Choroid plexus epithelial cell (primary cell): ENCODE measurements around the genes ODAD1, SYNGR4, DHDH, ENSG00000268655 and TRPM4.

- RRBS, result no CpG with 5 or more reads among the region's 32 CpGs
These were observed 9.1 kb downstream of the NOP53 start for GRCh38 chr19:47754340-47754953.

DNA sequence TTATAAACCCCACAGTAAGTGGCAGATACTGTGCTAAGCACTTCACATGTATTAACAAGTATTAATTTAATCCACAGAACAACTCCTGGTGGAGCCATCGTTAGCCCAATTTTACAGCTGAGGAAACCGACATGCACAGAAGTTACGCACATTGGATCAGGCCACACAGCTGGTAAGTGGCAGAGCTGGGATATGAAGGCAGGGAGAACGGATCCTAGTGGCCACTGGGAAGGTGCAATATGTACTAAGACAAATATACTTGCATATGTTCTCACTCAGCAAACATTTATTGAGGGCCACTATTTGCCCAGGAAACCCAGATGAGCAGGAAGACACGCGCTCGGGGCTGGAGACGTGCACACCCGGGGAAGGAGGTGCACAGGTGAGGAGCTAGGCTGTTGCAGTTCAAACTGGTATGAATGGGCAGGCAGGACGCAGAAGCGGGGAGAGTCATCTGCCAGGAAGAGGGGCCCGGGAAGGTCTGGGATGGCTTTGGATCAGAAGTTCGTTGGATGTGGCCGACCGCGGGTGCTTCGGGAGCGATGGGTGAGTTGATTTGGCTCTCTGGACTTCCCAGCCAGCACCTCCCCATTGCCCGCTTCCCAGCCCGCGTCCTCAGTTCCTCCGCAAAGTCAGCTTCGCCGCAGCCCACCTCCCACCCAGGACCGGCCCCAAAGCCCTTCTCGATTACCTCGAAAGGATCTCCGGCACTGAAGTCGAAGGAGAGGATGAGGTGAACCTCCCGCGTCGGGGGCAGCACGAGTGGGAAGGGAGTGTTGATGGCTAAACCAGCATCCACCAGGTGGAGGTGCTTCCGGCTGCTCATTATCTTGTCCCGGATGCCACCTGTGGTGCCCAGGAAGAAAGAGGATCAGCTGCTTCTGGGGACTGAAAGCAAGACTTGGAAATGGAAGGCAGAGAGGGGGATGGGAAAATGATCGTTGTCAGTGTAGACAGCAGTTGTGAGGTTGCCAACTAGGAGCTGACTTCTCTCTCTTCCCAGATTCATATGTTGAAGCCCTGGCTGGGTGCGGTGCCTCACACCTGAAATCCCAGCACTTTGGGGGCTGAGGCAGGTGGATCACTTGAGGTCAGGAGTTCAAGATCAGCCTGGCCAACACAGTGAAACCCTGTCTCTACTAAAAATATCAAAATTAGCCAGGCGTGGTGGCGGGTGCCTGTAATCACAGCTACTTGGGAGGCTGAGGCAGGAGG, 17.8 kb upstream of the CABP5 start:
- RRBS, result 18% methylated on average over 2 of the region's 39 CpGs

GRCh38 chr19:48256818-48257213, 1.1 kb upstream of the CARD8 start:
- RRBS, result no CpG with 5 or more reads among the region's 5 CpGs

DNA sequence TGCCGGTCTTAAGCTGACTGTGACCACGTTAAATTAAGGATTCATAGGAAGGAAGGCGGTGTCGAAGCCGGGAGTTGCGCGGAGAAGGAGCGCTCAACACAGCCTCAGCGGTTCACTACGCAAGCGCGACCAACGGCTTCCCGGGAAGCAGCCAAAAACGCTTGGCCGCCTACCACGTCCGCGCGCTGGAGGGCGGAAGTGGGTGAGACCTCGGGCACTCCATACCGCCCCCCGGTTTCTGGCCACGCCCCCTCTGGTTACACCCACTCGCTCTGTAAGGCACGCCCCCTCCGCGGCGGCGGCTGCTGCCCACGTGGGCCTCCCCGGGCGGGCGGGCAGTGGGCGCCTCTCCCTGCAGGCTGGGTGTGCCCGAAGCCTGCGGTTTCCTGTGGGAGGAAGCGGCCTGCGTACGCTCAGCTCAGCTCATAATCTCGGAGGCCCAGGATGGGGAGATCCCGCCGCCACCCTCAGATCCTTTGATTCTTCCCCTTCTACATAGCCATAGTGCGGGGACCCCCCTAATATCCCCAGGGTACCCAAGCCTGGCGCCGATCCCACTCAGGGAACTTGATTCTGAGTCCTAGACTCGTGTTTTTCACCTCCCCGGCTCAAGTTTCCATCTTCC, at the start of gene ODAD1:
TSS of gene ODAD1 (minus strand) at position 196 of the 625 bp plus-strand sequence.
- RRBS, result 1% methylated on average over 25 of the region's 49 CpGs

GRCh38 chr19:48363760-48364714, at the start of gene SYNGR4:
Gene SYNGR4 (plus strand): TSS chr19:48364367.
- RRBS, result no CpG with 5 or more reads among the region's 63 CpGs

DNA sequence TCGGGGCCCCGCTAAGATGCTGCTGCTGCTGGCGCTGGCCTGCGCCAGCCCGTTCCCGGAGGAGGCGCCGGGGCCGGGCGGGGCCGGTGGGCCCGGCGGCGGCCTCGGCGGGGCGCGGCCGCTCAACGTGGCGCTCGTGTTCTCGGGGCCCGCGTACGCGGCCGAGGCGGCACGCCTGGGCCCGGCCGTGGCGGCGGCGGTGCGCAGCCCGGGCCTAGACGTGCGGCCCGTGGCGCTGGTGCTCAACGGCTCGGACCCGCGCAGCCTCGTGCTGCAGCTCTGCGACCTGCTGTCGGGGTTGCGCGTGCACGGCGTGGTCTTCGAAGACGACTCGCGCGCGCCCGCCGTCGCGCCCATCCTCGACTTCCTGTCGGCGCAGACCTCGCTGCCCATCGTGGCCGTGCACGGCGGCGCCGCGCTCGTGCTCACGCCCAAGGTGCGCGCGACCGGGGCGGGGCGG, 5.0 kb downstream of the GRIN2D start:
- RRBS, result 1% methylated on average over 23 of the region's 81 CpGs

- RRBS, result no CpG with 5 or more reads among the region's 8 CpGs
These were observed 18.8 kb downstream of the CYTH2 start for GRCh38 chr19:48487904-48488444.

GRCh38 chr19:48696132-48697191, 691 bp downstream of the FUT2 start:
- RRBS, result 5% methylated on average over 16 of the region's 50 CpGs

DNA sequence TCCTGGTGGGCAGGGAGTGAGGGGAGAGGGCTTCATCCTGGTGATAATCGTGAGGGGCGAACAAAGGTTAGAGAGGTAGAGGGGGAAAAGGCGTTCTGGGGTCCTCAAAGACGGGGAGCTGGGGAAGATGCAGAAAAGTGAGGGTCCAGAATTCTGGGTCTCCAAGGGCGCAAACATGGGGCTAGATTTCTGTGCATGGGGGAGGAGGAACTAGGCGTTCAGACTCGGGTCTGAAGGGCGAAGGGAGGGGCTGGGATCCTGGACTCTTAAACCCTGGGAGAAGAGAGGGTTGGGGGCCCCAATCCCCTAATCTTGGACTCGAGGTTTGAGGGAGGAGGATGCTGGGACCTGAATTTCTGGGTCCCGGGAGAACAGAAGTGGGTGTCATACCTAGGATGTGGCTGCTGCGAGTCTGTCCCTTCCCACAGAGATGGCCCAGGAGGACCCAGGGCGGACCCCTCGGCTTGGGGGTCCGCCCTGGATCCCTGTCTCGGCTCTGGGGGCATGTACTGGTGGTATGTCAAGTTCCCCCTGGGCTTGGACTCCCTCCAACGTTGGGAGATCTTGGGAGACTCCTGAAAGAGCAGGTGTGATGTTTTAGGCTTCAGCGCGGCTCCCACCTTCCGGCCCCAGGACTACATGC, 4.5 kb downstream of the MAMSTR start:
- RRBS, result no CpG with 5 or more reads among the region's 19 CpGs

GRCh38 chr19:48747843-48748376, 1.2 kb upstream of the IZUMO1 start:
- RRBS, result no CpG with 5 or more reads among the region's 7 CpGs

GRCh38 chr19:48806332-48807589, 4.1 kb downstream of the BCAT2 start:
- RRBS, result no CpG with 5 or more reads among the region's 25 CpGs

- RRBS, result no CpG with 5 or more reads among the region's 44 CpGs
These were observed at the start of gene DHDH for GRCh38 chr19:48933323-48934070. Gene DHDH (plus strand): TSS chr19:48933699.

DNA sequence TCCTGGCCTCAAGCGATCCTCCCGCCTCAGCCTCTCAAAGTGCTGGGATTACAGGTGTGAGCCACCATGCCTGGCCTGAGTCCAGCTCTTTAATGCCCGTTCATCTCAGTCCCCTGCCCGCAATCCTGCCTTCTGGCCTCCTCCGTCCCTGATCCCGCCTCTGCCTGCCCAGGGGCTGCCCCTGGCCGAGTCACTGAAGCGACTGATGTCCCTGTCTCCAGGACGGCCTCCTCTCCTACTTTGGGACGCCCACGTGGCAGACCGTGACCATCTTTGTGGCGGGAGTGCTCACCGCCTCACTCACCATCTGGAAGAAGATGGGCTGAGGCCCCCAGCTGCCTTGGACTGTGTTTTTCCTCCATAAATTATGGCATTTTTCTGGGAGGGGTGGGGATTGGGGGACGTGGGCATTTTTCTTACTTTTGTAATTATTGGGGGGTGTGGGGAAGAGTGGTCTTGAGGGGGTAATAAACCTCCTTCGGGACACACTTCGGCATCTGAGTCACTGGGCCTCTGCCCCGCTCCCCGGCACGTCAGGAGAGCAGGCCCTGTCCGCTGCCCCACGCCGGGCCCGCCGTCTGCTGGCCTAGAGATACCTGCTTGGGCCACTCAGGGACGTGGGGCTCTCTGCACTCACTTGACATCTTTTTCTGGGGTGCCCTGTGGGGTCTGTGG, 3.7 kb upstream of the FTL start:
- RRBS, result 92% methylated on average over 5 of the region's 26 CpGs

GRCh38 chr19:48988183-48988745, 4.8 kb downstream of the GYS1 start:
- RRBS, result no CpG with 5 or more reads among the region's 10 CpGs

DNA sequence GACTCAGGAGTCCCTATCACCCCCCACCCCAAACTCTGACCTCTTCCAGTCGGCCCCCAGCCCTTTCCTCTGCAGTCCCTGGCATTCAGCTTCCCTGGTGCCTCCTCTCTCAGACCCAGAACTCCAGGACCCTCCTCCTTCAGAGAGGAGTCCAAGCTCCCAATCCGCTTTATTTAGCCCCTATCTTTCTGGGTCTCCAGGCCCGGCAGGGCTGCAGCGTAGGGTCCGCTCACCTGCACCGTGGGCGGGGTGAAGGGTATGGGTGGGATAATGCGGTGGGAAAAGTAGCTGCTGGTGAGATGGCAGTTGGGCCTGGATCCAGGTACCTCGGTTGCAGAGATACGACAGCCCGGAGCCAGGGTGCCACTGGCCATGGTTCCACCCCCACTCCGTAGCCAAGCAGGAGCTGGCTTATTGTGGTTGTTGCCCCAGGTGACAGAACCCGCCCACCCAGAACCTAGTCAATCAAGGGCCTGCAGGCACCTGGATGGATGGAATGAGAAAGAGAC, at the start of gene ENSG00000268655:
TSS of gene ENSG00000268655 (minus strand) at position 408 of the 509 bp plus-strand sequence.
- RRBS, result no CpG with 5 or more reads among the region's 13 CpGs

GRCh38 chr19:49073705-49074350, 1.3 kb upstream of the KCNA7 start:
- RRBS, result 43% methylated on average over 4 of the region's 16 CpGs

DNA sequence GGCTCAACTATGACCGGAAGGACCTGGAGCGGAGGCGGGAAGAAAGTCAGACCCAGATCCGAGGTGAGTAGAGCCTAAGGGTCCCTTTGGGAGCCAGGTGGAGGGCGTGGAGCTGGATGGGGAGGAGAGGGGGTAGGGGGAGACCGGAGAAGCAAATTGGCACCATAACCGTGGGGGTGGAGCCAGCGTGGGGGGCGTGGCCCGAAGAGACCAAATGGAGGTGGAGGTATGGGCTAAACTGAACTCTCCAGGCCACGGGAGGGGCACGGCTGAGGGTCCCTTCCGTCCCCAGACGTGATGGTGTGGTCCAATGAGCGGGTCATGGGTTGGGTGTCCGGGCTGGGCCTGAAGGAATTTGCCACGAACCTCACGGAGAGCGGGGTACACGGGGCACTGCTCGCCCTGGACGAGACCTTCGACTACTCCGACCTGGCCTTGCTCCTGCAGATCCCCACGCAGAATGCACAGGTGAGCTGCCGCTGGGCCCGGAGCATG, 6.4 kb downstream of the HRC start:
- RRBS, result 2% methylated on average over 1 of the region's 27 CpGs

DNA sequence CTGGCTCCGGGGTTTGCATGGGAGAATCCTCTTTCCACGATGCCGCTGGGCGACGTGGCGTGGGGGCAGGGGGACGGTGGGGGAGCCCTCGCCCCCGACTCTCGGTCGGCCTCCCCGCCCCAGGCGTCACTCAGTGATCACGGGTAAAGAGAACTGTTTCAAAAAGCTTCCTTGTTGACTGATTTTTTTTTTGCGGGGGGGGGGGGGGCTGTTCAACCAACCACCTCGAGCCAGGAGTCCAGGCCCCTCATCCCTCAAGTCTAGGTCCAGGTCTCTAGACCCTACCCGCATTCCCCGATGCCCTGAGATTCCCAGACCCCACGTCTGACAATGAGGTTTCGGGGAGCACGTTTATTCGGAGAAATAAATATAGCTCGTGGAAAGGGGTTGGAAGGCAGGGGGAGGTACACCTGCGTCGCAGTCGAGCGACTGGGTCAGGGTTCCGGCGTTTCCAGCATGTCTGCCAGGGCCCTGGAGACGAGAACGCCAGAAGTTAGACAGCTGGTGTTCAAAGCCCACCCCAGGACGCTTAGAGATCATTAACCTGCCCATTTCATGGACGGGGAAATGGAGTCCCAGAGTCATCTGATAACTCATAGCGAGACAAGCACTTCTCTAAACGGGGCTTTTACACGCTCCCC, 4.2 kb downstream of the HRC start:
- RRBS, result 0% methylated on average over 1 of the region's 36 CpGs

DNA sequence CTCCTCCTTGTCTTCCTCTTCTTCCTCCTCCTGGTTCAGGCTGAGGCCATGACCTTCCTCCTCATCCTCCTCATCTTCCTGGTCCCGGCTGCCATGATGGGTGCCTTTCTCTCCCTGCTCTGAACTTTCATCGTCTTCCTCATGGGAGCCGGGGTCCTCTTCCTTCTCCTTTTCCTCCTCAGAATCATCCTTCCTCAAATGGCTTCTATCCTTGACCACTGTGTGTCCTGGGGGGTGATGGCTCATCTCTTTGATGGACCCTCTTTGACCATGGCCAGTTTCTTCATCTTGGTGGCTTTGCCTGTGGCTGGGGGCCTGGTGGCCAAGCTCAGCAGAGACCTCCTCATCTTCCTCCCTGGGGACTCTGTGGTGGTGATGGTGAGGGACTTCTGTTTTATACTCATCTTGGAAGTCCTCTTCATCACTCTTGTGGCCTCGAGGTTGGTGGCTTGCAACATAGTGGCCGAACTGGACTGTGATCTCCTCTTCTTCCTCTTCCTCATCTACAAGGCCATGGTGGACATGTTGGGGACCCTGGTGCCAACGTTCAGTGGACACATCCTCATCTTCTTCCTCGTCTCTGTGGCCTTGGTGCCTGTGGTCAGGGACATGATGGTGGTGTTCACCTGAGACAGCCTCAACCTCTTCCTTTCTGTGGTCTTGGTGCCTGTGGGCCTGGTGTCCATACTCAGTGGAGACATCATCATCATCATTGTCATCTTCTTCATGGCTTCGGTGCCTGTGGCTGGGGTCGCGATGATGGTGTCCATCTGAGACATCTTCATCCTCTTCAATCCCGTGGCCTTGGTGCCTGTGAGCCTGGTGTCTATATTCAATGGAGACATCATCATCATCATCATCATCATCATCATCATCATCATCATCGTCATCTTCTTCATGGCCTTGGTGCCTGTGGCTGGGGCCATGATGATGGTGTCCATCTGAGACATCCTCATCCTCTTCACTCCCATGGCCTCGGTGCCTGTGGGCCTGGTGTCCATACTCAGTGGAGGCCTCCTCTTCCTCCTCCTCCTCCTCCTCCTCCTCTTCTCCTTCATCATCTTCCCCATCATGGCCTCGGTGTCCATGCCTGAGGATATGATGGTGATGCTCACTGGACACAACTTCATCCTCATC, 1.2 kb downstream of the HRC start:
- RRBS, result 83% methylated on average over 3 of the region's 14 CpGs

DNA sequence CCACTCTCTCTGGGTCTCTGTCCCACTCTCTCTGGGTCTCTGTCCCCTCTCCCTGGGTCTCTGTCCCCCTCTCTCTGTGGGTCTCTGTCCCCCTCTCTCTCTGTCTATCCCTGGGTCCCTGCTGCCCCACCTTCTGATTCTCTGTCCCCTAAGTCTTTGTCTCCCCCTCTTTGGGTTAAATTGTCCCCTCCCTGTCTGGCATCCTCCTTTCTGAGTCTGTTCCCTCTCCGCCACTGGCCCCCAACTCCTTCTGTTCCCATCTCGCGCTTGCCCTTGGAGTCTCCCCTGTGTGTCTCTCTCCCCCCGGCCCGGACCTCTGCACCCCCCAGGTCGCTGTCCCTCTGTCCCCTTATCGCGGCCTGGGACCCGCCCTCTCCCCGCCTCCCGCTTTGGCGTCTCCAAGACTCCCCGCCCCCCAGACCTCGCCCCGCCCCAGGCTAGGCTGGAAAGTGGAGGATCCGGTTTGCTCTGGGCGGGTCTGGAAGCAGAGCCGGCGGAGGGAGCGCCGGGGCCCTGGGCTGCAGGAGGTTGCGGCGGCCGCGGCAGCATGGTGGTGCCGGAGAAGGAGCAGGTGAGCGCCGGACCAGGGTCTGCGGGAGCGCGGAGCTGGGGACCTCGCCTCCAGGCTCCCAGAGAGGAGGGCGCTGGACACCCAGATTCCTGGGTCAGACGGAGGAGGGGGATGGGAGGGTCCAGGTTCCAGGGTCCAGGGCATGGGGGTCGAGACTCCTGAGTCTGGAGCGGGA, at the start of gene TRPM4:
TSS of gene TRPM4 (plus strand) at position 473 of the 746 bp plus-strand sequence.
- RRBS, result 2% methylated on average over 6 of the region's 36 CpGs